Cardiac septum (tissue), 1 donor: Measurements from ENCODE around the gene BPNT1.

DNA sequence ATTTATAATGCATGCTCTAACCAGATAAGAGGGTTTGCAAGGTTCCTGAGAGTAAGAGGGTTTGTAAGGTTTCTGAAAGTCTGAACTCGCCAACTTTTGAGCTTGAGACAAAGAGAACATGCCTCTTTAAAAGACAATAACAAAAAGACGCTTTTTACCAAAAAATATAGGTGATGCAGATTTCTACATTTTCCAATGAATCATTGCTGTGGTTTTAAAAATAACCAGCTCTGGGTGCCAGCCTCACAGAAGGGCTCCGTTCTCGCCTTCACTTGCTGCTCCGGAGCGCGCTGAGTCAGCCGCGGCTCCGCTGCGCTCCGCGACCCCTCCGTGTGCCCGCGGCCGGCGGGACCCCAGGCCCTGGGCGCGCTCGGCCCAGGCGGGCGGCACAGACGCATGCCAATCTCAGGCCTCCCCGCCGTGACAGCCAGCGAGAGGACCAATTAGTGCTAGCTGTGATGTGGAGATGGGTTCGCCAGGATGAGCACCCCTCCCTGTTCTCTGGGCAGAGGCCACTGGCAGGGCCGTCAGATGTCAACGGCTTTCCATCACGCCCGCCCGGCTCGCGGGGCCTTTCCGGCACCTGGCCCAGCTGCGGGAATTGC, 293.7 kb downstream of the SPATA17 start:
- PRO-cap = no peak

GRCh38 chr1:218357212-218357637, 12.1 kb downstream of the TGFB2 start:
- PRO-cap = unidirectional peak, plus-strand start at chr1:218357316; unidirectional peak, plus-strand start at chr1:218357481; unidirectional peak, minus-strand start at chr1:218357561

DNA sequence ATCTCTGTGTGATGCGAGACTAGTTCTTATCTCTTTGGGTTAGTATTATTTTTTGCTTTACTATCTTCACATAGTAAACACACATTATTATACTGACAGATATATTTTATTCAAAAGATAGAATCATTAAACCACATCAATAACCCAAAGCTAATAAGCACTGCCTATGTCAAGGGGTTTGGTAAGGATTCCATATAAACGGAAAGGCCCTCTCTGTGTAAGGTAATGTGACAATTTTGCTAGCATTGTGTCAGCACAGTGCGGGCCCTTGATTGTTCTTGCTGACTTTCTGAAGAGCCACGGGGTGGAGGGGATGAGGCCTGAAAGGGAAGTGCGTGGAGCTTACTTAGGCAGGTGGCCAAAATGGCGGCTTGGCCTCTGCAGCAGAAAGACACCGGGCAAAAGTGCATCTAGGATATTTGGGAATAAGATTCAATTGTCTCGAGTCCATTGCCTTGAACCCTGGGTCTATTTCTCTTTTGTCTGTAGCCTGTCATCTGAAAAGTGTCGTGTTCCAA, 114.2 kb downstream of the TGFB2 start:
- PRO-cap = bidirectional peak, plus-strand start at position 353 of the sequence, minus-strand start at position 291 of the sequence

DNA sequence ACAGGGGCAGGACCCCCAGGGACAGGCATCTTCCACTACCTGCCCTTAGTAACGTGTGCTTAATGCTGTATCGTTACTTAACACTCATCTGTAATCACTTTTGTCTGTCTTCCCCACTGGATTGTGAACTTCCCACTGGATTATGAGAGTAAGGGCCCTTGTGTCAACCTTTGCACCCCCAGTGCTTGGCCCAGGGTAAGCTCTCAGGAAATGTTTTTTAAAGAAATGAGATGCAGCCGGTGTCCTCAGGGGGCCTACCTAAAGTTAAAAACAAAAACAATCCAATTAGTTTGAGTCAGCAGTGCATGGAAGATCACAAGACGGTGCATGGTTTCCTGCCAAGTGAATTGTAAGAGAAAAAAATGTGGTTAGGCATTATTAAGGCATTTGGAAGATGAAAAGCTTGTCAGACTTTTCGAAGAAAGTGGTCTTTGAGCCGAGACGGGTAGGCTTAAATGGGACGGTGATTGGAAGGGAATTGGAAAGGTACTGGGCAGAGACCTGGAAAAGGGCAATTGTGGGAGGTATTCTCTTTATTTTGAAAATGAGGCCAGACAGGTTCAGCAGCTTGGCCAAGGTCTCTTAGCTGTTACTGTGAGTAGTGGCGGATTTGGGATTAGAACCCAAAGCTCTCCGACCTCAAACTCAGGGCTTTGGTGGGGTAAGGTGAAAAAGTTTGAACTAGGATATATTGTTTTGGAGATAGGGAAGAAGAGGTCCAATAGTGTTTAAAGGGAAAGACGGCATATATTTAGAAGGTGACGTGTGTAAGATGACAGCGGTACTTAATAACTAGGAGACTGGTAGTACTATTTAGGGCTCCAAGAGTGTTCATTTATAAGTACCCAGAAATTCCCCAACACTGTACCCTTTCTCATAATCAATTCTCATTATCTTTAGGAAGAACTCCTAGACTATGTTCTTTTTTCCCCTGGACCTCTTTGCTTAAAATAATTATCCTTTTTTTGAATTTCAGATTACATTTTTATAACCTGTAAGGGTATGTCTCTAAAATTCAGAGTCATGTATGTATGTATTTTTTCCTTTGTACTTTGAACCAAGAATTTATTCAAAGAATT, 1.2 kb downstream of the LYPLAL1 start:
- PRO-cap = bidirectional peak, plus-strand start at position 840 of the sequence, minus-strand start at position 647 of the sequence

DNA sequence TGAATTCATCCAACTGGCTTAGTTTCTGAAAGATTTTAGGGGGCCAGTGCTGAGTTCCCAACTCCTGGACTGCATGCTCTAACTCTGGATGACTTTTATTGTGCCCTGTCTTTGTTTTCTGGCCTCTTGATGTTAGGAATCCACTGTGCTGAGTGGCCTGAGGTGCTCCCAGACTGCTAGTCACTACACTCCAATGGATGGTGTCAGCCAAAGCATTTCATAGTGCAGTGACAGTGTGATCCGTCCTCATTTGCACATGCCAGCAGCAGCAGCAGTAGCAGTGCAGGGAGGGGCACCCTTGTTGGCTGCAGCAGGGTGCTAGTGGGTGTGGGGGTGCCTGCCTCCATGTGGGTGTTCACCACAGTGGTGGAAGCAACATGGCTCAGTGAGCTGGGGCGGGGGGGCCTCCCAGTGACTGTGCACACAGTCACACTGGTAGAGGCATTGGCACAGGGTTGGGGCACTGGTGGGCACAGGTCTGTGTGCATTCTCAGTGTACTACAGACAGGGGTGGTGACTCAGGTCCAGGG, 214.1 kb downstream of the ZC3H11B start:
- PRO-cap = unidirectional peak, minus-strand start at position 191 of the sequence

- PRO-cap = no peak
These were observed 144.9 kb upstream of the ZC3H11B start for GRCh38 chr1:219757792-219758162.

- PRO-cap = no peak
These were observed 116.0 kb downstream of the SLC30A10 start for GRCh38 chr1:219812356-219812810.

DNA sequence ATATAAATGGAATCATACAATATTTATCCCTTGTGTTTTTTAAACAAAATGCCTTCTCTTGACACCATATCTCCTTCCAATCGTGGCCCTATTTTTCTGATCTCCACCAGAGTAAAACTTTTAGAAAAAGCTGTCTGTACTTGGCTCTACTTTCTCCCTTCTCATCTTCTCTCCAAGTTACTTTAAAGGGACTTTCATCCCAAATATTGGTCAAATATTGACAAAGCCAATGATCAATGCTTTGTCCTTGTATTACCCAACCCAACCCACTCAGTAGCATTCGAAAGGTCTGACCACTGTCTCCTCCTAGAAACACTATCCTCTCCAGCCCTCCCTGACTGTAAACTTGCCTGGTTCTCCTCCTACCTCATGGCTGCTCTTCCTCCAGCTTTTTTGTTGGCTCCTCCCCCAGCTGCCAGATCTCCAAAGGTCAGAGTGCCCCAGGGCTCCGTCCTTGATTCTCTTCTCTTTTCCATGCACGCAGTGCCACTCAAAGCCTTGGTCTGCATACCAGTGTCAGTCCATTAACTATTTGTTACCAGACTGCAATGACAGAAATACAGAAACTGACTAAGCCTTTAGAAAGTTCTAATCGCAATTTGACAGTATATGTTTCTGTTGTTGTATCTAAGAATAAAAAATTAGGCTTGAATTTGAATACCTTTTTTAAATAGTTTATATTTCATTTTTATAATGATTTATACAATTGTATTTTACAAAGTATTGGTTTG, 44.4 kb downstream of the SLC30A10 start:
- PRO-cap = no peak

- PRO-cap = unidirectional peak, minus-strand start at chr1:220089757
These were observed at the start of gene BPNT1 for GRCh38 chr1:220089604-220090194. Gene BPNT1 (minus strand): TSS chr1:220089788.

- PRO-cap = no peak
These were observed 422 bp upstream of the IARS2 start for GRCh38 chr1:220093520-220093899.

- PRO-cap = no peak
These were observed 71.8 kb upstream of the C1orf115 start for GRCh38 chr1:220618272-220618924.

- PRO-cap = no peak
These were observed 2.5 kb downstream of the MTARC2 start for GRCh38 chr1:220750690-220750937.

DNA sequence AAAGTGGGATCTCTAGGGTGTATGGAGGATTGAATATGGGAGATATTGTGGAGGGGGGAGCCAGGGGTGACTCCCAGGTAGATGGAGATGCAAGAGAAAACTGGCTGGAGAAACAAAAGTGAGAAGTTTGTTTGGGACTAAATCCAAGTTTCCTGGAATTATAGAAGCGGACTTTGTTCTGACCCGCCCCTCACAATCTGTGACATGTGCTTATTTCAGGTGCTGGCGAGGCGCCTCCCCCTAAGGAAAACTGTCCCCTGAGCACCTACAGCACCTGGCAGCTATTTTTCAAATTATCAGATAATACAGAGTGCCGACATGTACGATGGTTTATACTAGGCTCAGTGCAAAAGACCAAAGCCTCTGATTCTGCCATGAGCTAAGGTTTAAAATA, 13.9 kb downstream of the MTARC2 start:
- PRO-cap = no peak

- PRO-cap = no peak
These were observed 17.7 kb downstream of the MTARC1 start for GRCh38 chr1:220804361-220804774.

DNA sequence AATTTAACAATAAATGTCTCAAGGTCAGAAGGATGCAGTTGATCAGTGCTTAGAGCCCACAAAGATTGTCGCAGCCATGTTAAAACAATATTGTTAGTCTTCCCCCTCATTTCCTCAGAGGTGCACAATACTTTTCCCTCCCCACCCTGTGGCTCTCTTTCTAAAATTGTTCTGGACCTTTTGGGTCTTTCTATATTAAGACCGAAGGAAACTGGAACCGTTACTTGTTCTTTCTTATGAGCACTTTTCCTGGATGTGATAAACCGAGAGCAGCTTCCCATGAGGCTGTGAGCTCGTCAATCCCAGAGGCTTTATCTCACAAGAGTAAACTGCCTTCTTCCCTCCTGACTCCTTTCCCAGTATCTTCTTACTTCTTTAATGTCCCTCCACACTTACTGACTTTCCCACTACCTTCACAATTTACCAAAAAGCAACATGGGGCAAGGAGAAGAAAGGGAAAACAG, 333.8 kb downstream of the HLX start:
- PRO-cap = unidirectional peak, plus-strand start at position 243 of the sequence; unidirectional peak, plus-strand start at position 321 of the sequence

DNA sequence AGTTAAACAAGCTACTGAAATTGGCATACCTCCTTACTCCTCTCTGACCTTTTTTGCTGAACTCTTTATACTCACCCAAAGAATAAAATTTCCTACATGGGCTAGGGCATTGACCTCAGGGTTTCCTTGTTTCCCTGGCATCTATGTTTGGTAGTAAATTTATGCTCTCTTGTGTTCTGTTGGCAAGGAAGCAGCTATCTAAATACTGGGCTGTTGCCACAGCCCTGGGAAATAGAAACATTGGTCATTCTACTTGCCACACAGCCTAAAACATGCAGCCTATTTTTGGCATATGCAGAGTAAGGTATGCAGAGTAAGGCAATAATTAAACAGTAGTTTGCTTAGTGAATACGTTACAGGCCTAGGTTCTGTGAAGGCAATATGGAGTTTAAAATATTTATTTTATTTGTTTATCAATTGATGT, 351.4 kb downstream of the HLX start:
- PRO-cap = no peak

DNA sequence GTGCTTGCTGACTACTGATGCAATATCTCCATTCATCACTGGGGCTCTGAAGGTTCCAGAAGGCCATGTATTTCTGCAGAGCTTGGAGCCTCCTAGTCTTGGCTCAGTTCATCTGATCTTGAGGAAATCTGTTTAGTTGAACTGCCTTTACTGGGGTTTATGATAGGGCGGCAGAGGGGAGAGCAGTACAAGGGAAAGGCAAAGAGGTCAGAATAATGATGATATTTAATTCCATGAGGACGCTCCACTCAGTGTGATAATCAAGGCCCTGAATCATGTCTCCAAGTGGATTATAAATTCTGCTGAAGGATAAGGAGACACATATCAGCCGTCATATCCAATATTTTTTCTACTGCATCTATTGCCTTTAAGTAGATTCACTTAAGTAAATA, 394.5 kb downstream of the HLX start:
- PRO-cap = no peak

DNA sequence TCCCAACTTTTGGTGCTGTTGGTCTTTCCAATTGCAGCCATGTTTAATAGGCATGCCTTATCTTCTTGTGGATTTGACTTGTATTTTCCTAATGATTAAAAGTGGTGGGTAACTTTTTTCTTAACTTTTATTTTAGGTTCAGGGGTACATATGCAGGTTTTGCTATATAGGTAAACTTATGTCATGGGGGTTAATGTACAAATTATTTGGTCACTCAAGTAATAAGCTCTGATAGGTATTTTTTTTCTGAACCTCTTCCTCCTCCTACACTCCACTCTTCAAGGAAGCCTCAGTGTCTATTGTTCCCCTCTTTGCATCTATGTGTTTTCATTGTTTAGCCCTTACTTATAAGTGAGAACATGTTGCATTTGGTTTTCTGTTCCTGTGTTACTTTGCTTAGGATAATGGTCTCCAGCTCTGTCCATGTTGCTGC, 429.1 kb downstream of the DUSP10 start:
- PRO-cap = no peak

GRCh38 chr1:221335785-221336723, 405.8 kb downstream of the DUSP10 start:
- PRO-cap = no peak

GRCh38 chr1:221562589-221563029, 179.3 kb downstream of the DUSP10 start:
- PRO-cap = no peak